M059J (cell line): ENCODE measurements around a stretch of chr20.

DNA sequence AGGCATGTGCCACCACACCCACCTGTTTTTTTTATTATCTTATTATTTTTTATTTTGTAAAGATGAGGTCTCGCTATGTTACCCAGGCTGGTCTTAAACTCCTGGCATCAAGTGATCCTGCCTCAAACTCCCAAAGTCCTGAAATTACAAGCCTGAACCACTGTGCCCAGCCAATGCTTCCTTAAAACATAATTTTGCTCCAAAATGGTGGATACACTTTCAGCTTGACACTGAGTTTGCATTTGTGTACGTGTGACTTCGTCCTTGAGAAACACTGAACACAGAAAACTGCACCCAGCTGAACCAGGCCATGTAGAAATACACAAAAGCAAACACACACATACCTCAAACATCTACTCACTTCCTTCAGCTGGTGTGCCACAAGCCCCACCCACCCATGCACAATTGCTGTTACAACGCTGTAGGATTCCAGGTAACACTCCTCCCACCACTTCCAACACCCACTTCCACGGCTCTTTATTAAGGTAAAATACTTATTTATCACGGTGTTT, 109.1 kb downstream of the TSHZ2 start:
- RAMPAGE, long total RNA: no peak

GRCh38 chr20:53331556-53331881, 262.1 kb downstream of the ZNF217 start:
- RAMPAGE, long total RNA: no peak

GRCh38 chr20:53383660-53384443, 209.8 kb downstream of the ZNF217 start:
- RAMPAGE, long total RNA: no peak

DNA sequence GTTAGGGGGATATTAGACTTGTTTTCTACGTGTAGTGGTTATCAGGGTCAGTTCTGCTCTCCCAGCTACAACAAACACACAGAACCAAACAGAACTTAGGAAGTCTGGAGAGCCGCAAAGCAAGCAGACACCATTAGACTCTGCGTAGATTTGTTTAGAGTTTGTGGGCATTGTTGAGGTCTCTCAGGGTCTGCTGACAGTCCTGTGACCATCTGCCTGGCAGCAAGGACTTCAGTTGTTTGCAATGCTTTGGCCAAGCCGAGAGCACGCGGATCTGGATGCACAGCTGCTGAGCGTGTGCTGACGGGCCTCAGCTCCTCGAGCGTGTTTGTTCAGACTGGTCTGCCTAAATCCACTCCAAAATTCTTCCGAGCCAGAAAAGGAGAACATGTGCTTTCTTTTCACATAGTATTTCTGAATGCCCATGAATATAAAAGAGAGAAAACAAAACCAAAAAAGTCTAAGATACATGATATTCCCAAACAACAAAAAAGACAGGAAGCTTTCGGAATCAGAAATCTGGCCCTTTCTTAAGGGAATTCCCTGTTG, 159.0 kb downstream of the ZNF217 start:
- RAMPAGE, long total RNA: no peak

- RAMPAGE, long total RNA: no peak
Measured at GRCh38 chr20:53582636-53583392, 10.8 kb downstream of the ZNF217 start.

DNA sequence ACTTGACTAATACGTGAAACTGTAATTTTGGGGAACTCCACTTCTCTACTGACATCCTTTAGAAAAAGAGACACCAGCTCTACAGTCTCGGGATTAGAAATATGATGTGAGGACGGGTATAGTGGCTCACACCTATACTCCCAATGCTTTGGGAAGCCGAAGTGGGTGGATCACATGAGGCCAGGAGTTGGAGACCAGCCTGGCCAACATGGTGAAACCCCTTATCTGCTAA, 8.6 kb downstream of the ZNF217 start:
- RAMPAGE, long total RNA: no peak

DNA sequence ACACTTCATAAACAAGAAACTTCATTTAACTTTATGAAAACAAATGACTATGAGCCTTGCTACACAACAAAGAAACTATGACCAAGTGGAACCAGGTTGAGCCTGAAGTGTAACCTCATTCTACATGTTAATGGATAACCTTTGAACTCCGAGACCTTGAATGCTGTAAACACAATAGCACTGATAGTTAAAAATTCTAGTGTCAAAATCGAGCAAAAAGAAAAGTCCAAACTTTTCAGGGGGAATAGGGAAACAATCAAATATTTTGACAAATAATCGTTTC, 2.1 kb upstream of the ZNF217 start:
- RAMPAGE, long total RNA: no peak

DNA sequence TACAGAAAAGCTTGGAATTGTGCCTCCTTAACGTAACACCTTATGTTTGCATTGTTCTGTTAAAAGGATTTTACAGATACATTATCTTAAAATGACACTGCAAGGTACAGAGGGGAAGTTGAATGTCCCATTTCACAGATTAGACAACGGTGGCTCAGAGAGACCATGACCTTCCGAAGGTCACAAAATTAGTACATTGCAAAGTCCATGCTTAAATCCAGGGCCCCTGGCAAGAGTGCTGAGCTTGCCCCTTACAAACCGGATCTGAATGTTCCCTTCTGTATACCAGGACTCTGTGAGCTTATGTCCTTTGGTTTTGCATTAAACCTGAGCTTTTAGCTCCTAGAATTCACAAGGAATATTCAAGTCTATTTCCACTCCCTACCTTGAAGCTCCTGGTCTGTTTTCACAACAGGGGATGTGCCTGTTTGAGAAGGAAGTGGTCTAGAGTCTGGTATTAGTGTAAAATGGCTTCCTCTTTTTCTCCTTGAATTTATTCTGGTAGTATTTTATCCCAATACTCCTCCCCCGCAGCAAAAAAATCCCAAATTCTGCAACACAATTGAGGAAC, 28.9 kb upstream of the ZNF217 start:
- RAMPAGE, long total RNA: no peak

- RAMPAGE, long total RNA: no peak
Measured at GRCh38 chr20:53706346-53706715, 112.7 kb upstream of the ZNF217 start.

- RAMPAGE, long total RNA: no peak
Measured at GRCh38 chr20:53737451-53738312, 144.0 kb upstream of the ZNF217 start.

DNA sequence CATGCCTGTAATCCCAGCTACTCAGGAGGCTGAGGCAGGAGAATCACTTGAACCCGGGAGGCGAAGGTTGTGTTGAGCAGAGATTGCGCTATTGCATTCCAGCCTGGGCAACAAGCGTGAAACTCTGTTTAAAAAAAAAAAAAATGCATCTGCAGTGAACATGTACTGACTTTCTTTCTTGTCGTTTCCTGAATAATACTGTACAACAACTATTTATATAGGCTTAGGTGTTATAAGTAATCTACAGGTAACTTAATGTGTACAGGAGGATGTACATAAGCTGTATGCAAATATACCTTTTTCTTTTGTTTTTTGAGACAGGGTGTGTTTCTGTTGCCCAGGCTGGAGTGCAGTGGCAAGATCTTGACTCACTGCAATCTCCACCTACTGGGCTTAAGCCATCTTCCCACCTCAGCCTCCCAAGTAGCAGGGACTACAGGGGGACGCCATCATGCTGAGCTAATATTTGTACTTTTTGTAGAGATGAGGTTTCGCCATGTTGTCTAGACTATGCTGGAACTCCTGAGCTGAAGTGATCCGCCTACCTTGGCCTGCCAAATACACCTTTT, 191.6 kb upstream of the ZNF217 start:
- RAMPAGE, long total RNA: no peak

DNA sequence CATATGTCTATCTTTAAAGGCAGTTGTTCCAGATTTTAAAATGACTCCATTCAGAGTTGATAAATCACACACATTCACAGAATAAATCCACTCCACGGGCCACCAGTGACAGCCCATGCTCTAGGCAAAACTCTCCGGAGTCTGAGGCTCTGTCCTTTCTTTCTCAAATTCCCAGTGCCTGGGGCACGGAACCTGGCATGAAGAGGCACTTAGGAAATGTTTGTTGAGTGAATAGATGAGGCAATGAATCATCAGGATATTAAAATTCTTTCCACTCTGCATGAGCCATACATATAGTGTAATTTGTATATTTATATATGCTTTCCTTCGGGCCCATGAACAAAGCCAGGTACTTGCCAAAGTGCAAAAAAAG, 212.1 kb upstream of the ZNF217 start:
- RAMPAGE, long total RNA: no peak

DNA sequence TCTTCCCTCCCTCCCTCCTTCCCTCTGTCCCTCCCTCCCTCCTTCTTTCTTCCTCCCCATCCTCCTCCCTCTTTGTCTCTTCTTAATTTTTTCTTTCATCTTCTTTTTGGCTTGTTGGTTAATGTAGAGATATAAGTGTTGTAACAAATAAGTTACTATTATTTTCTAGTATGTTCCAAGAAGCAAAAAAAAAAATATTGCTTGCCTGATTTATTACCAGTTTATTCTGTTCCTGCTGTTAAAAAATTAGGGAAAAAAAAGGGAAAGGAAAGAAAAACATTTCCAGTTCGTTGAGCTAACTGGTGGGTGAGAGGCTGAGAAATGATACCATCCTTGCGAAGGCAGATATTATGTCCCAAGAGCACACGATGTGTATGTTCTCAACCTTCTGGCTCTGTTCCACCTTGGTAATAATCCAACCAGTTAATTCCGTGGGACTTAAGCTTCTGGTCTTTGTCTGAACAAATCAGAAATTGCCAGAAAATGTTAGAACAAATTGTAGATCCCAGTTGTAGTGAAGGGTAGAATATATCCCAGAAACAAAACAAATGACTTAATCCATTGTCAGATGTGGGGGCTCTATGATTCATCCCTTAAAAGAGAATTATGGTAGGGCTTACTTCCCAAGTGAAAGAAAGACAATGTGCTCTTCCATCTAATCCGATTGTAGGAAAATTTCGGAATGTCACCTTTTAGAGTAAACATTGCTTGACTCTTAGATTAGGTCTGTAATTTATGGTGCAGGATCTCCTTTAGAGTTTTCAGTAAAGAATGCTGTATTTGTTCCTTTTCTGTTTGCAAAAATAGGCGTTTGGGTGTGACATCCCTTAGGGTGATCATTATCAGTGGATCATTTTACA, 234.3 kb upstream of the ZNF217 start:
- RAMPAGE, long total RNA: no peak

GRCh38 chr20:53915302-53916510, 154.7 kb downstream of the BCAS1 start:
- RAMPAGE, long total RNA: no peak

DNA sequence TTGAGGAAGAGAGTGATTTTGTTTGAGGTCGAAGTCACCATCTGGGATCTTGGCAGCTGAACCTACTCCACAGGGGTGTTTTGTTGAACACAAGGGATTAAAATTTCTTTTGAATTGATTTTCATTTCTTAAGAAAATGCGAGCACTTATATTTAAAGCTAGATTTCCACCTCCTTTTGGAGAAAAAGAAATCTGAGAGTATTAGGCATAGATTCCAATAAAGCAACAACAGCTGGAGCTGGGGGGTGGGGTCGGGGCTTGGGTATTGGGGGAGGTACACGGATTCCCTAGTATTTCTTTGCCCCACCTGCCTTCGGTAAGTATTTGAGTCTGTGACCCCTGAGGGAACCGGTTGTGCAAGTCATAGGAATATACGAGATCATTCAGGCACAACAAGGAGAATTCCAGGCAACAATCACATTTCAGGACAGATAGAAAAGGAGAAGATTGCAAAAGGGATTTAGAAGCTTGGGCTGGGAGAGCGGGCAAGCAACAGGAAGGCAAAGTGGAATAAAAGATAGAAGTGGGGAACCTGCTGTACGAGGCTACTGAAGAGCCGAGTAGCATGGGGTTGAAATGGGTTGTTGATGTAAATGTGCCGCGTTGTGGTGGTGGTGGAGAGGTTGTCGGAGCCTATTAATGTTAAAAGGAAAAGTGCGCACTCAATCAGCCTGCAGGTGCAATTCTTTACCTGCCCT, 149.0 kb downstream of the BCAS1 start:
- RAMPAGE, long total RNA: no peak

GRCh38 chr20:53934201-53935345, 135.8 kb downstream of the BCAS1 start:
- RAMPAGE, long total RNA: no peak

- RAMPAGE, long total RNA: no peak
Measured at GRCh38 chr20:53939342-53939868, 131.0 kb downstream of the BCAS1 start.

- RAMPAGE, long total RNA: no peak
Measured at GRCh38 chr20:53957294-53957709, 113.1 kb downstream of the BCAS1 start.

GRCh38 chr20:54086513-54087198, 16.3 kb upstream of the BCAS1 start:
- RAMPAGE, long total RNA: no peak

DNA sequence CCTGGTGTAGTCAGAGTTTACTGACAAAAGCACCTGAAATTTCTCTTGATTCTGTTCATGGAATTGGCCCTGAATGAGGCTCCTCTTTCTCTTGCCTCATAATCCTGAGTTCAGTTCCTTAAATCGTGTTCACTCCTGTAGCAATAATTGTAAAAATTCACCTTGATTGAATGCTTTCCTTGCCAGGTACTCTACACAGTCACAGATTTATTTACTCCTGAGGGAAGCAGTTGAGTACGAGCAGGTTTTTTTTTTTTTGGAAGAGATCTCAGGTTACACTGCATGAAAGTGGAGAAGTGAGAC, 93.1 kb upstream of the DOK5 start:
- RAMPAGE, long total RNA: no peak